Myometrial cell (primary cell): ENCODE measurements around a stretch of chr6.

DNA sequence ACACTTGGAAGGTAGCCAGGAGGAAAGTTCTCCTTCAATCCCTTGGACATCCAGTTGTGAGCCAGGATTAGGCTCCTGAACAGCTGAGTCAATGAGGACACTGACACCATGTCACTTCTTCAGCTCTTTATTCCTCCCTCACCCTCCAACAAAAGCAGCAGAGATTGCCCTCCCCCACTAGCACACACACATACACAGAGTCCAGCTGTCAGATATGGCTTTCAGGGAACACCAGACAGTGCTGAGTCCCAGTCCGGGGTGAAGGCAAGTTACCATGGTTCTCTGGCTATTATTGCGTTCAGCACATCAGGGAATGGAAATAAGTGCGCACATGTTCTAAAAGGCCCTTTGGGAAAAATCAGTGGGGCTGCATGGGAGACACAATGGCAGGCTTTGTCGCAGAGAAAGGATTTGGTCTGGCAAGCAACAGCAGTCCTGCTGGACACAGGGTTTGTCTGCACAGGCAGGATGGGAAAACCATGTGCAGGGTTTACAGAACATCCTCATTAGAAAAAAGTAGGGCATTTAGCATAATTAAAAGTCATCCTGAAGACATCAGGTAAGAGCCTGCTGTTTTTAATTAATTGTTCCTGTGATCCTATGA, 124.6 kb upstream of the MARCKS start:
- RAMPAGE, long total RNA: no peak

GRCh38 chr6:113829283-113830105, 27.7 kb upstream of the MARCKS start:
- RAMPAGE, long total RNA: no peak

GRCh38 chr6:113854484-113855664, 2.3 kb upstream of the MARCKS start:
- RAMPAGE, long total RNA: no peak

- RAMPAGE, long total RNA: no peak
Measured at GRCh38 chr6:113857581-113857914, 403 bp downstream of the MARCKS start.

GRCh38 chr6:113969609-113970747, 970 bp downstream of the HDAC2 start:
- RAMPAGE, long total RNA: no peak

DNA sequence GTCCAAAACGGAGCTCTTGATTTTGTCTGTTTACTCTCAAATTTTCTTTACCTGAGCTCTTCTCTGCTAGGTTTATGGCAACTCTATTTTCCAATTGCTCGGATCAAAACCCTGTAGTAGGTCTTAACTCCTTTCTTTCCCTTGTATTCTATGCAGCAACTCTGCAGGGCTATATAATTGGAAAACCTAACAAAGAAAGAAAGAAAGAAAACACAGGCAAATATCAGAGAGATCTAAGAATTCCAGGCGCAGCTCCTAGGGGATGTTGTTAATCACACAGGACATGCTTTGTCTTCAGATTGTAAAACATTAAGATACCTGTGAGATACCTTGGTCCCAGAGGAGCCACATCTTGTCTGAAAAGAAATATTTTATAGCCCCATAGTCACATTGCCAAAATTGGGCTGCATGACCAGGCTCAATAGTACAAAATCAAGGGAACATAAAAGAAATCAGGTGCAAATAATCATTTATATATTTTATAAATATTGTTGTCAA, 747.8 kb upstream of the HS3ST5 start:
- RAMPAGE, long total RNA: no peak

- RAMPAGE, long total RNA: no peak
Measured at GRCh38 chr6:116100117-116100542, 523 bp upstream of the NT5DC1 start.

DNA sequence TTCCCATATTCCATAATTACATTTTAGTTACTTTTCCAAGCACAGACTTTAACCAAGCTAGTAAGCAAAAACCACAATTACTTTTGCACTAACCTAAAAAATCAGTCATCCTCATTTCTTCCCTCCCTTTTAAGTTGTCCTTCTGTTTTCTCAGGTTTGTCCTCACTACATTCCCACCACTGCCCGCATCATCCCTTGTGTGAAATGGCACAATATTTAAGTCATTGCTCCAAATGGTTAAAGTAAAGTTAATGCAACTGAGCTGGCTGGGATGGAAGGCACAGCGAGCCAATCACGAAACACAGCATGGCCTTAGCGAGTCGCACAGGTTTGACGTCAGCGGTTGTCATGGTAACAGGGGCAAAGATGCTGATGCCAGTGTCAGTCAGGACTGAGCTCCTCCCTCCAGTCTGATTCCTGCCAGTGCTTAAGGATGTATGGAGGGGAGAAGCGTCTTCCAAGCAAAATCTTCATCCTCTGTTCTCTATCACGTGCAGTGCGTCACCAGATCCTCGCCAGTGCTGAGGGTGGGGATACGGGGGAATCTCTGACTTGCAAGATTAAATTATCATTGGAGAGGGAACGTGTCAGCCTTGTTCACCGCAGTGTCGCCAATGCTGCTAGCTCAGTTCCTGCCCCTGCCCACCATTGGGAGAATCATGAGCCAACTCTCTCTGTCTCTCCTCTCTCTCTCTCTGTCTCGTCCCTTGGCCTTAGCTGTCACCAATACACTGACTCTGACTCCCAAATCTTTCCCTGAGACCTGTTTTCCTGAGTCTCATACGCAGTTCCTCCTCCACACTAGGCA, 24.6 kb downstream of the TSPYL4 start:
- RAMPAGE, long total RNA: no peak

- RAMPAGE, long total RNA: no peak
Measured at GRCh38 chr6:116254799-116255054, 852 bp upstream of the TSPYL4 start.

- RAMPAGE, long total RNA: no peak
Measured at GRCh38 chr6:117244547-117245627, 20.5 kb upstream of the VGLL2 start.

DNA sequence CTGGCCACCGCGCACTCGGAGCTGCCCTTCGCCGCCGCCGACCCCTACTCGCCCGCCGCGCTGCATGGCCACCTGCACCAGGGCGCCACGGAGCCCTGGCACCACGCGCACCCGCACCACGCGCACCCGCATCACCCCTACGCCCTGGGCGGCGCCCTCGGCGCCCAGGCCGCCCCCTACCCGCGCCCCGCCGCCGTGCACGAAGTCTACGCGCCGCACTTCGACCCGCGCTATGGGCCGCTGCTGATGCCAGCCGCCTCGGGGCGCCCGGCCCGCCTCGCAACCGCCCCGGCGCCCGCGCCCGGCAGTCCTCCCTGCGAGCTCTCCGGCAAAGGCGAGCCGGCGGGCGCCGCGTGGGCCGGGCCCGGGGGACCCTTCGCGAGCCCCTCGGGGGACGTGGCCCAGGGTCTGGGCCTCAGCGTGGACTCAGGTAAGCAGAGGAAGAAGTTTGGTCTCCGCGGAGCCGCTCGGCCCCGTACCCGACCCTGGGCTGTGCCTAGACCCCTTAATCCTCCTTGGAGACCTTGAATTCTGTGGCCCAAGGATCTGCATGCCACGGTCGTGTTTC, 5.4 kb downstream of the VGLL2 start:
- RAMPAGE, long total RNA: no peak

DNA sequence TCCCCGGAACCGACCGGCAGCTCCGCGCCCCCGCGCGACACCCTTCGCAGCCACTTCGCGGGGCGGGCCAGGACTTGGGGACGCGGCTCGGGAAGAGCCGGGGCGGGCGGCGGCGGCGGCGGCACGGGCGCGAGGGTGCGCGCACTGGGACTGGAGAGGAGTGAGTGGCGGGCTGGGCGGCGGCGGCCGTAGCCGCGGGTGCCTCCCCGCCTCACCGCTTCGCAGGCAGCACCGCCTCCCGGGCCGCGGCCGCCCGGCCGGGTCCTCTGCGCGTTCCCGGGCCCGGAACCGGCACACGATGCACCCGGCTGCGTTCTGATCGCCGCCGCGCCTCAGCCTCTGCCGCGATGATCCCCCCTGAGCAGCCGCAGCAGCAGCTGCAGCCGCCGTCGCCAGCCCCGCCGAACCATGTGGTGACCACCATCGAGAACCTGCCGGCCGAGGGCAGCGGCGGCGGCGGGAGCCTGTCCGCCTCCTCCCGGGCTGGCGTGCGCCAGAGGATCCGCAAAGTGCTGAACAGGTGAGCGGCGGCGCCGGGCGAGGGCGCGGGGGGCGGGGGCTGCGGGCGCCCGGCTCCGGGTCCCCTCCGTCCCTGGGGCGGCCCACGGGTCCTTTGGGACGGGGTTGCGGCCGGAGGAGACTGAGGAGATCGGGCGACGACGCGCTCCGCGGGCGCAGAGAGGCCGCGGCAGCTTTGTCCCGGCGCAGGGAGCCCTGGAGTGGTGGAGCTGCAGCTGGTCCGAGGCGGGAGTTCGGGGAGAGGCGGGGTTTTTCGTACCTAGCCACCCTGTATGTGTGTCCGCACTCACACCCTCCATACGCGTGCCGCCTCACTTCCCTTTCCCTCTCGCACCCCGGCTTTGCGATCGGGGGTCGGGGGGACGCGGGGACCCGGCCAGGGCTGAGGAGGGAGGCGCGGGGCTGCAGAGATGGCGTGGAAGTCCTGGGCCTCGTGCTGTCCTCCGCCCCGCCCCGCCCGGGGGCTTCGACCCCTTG, 614 bp downstream of the SLC35F1 start:
- RAMPAGE, long total RNA: no peak

GRCh38 chr6:118286006-118286523, 262.0 kb upstream of the PLN start:
- RAMPAGE, long total RNA: no peak

DNA sequence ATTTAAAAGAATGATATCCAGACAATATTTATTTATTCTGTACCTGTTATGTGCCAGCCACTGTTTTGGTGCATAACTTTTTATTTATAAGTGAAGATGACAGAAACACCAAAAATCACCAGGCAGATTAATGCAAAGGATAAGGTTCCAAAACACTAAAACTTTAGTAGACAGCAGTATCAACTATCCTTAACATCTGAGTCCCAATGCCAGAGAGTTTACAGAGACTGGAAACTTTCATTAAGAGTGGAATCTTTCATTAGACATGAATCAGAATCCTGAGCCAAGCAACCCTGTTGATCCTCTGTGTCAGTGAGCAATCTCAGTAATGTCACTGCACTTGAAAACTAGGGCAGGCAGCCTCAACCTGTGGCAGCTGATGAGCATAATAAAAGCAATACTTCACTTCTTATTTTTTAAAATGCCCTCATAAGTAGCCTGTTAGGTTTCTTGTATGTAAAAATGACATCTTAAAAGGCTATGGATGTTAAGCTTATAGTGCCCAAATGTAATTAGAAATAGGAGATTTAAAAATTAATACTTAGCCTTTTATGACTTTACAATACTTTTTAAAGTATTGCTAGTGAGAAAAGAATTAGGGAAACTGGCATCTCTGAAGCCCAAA, 252.7 kb upstream of the PLN start:
- RAMPAGE, long total RNA: no peak

DNA sequence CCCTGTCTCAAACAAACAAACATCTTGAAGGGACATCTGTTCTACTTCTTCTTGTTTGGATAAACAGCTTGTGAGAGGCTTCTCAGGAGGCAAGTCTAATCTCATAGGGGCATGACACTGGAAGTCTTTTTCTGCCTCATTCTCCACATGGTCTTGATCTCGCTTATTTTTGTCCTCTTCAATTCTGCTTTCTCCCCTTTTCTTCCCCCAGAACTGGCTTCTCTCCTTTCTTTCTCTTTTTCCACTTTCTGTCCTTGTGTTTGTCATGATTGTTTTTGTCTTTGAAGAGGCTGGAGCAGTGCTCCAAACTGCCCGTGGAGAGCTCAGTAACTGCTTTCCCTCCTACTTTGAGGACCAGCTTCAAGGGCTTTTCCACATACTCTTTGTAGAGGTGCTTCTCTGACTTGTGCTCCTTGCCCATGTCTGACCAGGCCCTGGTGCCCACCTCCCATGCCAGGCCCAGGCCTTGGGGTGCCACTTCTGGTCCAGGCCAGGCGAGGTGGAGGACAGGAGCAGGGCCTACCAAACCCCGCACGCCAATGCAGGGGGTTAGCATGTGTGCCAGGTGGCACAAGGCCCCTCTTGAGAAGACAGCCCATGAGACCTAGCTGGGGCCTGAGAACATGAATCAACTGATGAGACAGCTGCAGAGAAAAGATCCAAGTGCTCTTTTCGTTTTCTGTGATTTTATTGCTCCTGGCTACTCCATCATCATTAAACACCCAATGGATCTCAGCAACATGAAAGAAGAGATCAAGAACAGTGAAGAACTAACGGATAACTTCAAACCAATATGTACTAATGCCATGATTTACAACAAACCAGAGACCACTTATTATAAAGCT, 47.1 kb upstream of the PLN start:
- RAMPAGE, long total RNA: no peak

GRCh38 chr6:118550959-118551502, 2.9 kb downstream of the PLN start:
- RAMPAGE, long total RNA: no peak

DNA sequence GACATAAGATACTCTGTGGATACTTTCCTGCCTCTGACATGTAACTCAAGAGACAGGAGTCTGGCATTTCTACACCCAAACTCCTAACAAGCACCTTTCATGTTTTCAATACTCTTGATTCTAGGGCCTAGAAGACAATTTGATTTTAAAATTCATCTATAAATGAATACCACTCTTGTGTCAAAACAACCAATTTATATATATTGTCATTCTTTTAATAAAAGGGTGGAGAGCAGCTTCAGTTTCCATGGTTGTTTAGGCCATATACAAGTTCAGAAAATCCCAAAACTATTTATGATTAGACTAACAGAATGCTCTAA, 4.7 kb downstream of the PLN start:
- RAMPAGE, long total RNA: no peak

DNA sequence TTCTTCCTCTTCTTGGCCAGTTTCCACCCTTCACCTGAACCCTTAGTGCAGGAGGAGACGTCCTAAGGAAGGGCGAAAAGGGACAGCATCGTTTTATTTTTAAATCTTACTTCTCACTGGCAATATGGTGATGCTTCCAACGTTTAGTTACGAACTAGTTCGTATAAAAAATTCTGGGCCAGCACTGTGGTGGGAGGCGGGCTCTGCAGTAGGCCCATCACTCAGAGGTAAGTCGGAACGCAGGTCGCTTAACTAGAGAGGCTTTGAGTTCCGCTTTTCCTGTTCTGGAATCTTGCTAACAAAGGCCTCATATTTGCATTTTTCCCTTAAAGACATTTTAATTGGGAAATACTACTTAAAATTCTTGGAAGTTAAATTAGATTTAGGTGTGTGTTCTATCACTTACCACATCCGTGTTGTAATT, 915 bp upstream of the CEP85L start:
- RAMPAGE, long total RNA: no peak

GRCh38 chr6:118748160-118749335, 97.2 kb upstream of the CEP85L start:
- RAMPAGE, long total RNA: no peak

DNA sequence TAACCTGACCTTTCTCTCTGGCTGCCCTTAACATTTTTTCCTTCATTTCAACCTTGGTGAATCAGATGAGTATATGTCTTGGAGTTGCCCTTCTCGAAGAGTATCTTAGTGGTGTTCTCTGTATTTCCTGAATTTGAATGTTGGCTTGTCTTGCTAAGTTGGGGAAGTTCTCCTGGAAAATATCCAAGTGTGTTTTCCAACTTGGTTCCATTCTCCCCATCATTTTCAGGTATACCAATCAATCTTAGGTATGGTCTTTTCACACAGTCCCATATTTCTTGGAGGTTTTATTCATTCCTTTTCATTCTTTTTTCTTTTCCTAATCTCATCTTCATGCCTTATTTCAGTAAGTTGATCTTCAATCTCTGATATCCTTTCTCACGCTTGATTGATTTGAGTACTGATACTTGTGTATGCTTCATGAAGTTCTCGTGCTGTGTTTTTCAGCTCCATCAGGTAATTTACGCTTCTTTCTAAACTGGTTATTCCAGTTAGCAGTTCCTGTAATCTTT, 72.4 kb upstream of the ASF1A start:
- RAMPAGE, long total RNA: no peak